Measurements from ENCODE around the gene NIFK.

DNA sequence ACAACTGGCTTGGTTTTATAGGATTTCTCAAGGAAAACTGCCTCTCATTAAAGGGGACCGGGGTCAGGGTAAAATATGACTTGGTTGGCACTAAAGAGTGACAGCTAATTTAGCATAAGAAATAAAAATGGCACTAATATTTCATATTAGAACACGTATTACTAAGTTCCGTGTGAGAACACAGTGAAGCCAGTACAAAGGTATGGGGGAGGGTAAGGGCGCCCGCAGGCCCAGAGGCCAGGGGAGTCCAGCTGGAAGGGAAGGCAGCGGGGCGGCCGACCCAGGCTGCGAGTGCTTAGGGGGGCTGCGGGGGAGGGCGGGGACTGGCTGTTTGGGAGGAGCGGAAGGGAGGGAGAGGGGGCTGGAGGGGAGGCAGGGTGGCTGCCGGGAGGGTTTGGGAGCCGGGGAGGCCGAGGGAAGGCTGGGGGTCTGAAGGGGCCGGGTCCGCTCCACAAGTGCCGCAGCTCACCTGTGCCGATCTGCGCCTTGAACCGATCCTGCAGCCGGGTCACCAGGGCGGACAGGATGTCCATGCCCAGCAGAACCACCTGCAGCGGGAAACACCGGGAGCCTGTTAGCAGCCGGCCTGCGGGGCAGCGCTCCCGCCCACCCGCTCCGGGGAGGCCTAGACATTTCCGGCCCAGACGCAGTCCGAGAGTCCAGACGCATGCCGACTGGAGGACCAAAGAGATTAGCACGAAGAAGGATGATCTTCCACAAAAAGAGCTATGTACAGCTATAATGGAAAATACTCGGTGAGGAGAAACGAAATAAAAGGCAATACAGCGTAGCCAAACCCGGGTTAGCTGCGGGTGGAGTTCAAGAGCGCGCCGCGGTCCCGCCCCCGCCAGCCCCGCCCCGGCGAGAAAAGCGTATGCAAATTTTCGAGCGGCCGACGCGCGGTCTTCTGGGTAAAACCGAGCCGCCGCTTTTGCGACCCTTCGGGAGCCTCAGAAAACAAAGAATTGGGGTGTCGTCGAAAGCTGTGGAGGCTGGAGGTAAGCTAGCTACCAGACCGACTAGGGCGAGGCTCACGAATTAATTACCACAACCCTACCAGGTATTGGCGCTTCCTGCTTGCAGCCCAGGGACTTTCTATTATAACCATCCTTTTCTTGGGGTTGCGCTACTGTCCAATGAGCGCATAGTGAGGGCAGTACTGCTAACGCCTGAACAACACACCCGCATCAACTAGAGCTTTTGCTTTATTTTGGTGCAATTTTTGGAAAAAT is 119.1 kb downstream of the CLASP1 start:
- RRBS = 3% methylated on average over 22 of the region's 73 CpGs

DNA sequence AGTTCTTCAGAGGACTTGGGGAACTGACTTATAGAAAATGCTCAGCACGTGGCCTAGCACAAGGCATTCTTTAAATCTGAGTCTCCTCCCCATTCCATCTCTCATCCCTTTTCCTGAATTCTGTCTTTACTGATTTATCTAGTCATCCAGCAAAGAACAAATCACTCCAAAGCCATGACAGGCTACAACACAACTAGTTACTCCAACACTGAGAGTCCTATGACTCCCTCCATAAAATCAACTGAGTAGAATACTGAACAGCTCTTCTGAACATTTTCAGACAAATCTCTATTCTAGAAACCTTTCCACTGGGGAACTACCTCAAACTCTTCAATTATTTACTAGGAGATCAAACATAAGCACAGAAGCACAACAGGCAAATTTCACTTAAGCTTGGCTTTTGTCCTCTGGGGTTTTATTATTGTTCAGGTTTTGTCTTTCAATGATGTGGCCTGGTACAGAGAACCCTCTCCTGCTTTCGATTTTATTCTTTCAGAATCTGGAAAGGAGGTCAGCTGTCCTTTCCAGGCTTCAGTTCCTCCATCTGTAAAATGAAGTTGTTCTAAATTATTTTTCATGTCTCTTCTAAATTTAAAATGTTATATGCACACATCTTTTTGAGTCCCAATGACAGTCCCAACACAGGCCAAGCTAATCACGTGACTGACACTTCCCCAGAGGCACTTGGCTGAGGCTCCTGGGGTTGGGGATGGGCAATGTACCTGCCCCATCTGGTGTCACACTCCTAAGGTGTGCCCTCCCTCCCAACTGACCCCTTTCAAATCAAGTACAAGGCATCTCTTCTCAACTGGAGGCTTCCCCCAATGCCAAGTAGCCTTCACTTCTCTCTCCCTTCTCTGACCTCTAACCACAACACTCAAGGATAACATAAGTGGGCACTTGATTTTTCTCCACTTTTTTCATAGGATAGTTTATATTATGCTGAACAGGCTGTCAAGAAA is 86.7 kb downstream of the CLASP1 start:
- RRBS = no CpG with 5 or more reads among the region's 3 CpGs

DNA sequence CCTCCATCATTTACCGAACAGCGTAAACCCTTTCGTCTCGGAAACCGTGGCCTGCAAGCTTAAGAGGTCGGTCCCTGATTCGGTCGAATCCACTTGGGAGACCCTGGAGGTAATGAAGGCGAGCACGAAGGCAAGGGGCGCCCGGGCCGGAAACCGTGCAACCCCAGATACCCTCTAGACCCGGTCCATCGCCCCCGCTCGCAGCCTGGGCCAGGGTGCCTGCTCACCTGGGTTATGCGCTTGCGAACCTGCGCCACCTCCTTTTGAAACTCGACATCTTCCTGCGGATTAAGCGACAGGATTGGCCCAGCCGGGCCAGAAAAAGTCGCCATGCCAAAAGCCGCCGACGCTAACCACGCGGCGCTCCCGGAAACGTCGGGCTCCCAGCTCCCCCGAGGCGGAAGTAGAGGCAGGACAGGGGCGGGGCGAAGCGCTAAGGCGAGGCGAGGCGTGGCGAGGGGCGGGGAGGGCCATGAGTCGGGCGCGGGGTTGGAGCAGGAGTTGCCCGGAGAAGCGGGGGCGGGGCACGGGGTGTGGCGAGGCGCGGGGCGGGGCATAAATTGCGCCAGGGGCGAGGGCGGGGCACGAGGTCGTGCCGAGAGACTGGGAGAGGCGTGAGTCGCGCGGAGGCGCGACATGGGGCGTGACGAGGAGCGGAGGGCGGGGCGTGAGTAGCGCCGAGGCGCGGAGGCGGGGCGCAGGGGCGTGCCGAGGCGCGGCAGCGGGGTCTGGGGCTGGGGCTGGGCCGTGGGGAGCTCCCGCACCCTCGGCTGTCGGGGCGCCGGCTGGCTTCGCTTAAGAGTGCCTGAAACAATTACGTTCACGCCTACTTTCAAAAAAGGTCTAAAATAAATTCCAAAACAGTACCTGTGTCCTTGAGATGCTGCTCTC is at the start of gene NIFK:
NIFK (minus strand) TSS at position 357 of the 891 bp plus-strand sequence.
- RRBS = under 1% methylated on average over 9 of the region's 93 CpGs

GRCh38 chr2:122019706-122020222 is 264.3 kb downstream of the TSN start:
- RRBS = no CpG with 5 or more reads among the region's 8 CpGs

DNA sequence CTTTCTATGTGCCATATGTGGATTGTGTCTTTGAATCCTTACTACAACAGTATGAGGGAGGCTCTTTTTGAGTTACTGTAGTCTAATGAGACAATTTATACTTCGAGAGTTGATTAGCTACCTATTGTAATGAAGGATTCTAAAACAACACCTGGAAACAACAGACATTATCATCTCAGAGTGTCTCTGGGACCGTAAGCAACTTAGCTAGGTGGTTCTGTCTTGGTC is 581.8 kb downstream of the CNTNAP5 start:
- RRBS = no CpG with 5 or more reads among the region's 2 CpGs

DNA sequence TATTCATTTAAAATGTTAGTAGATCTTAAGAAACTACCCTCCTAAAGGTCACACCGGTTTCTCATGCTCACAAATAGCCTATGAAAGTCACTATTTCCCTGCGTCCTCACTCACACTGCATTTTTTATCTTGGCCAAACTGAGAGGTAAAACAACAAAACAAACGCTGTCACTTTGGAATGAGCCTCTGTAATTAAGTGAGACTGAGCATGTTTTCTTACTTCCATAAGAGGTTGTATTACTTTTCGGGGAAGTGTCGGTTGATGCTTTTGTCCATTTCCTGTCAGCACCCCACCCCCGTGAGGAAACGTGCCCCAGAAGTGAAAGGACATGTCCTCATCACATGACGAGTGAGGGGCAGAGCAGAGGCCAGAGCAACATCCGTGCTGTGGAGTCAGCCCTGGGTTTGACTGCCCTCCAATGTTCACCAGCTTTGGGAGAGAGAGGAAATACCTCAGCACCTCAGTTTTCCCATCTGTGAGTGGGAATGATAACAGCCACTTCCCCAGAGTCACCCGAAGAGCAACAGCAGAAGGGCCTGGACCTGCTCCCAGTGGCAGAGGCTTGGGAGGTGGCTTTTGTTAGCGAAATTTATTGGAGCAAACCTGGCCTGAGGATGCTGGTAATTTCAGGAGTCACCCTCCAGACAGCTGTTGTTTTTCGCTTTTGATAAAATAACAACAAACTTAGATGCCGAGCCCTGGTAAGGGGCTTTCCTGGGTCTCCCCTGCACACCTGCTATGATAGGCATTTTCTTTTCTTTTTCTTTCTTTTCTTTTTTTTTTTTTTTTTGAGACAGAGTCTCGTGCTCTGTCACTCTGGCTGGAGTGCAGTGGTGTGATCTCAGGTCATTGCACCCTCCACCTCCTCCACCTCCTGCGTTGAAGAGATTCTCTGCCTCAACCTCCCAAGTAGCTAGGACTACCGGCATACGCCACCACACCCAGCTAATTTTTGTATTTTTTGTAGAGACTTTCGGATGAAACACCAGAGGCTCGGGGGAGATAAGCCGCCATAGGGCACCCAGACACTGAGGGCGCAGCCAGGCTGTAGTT is 3.4 kb downstream of the GYPC start:
- RRBS = no CpG with 5 or more reads among the region's 21 CpGs

GRCh38 chr2:126665808-126666200 is 9.8 kb downstream of the GYPC start:
- RRBS = no CpG with 5 or more reads among the region's 7 CpGs

GRCh38 chr2:126695876-126696862 is 40.2 kb downstream of the GYPC start:
- RRBS = no CpG with 5 or more reads among the region's 20 CpGs

- RRBS = no CpG with 5 or more reads among the region's 5 CpGs
Observed at GRCh38 chr2:126996536-126997089, 97.9 kb downstream of the TEX51 start.

GRCh38 chr2:127063526-127064456 is 43.2 kb downstream of the BIN1 start:
- RRBS = no CpG with 5 or more reads among the region's 33 CpGs

DNA sequence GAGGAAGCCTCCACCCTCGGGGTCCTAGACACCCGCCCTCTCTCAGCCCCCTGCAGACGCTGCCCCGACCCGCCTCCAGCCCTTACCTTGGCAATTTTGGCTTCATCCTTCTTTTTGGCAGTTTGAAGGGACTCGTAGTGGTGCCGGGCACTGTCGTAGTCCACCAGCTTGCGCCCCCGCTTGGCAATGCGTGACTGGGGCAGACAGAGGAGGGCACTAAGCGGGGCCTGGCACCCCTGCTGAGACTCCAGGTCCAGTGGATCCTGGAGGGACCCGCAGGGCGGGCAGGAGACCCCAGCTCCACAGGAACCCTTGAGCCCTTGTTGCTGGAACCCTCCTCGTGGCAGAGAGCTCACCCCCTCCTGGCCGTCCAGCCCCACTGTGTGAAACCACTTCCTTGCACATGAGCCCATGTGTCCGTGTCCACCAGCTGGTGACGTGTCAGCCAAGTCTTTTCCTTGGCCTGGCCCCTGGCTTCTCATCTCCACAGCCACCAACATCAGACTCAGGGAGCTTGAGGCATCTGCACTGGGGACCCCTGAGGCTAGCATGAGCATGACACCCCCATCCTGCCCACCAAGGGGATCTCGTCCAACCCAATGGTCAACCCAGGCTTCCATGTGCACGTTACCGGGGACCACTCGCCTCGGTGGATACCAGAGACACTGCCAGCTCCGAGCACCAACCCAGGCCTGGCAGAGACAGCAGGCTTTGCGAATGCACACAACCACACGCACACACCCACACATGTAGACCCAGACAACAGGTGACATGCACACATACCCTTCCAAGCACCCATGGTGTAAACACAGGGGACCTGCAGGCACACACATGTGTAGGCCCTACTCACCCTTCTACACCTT is 37.9 kb downstream of the BIN1 start:
- RRBS = no CpG with 5 or more reads among the region's 26 CpGs

DNA sequence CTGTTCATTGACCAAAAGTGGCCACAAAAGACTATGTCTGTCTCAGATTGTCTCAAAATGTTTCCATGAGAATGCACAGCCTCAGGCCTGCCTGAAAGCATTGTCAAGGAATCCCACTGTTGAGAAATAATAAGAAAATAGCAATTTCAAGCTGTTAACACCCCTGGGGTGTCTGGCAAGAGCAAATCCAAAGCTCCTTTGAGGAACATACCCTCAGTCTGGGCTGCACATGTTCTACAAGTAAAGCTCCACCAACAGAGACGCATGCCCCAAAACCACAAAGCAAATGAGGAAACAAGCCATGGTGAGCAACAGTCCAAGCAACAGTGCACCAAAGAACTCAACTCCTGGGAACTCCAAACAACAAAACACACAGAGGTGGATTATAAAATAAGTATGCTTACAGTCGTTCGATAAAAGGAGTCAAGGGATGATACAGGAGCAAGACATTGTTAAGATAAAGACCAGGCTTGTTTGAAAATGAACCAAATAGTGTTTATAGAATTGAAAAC is 40.3 kb downstream of the CYP27C1 start:
- RRBS = no CpG with 5 or more reads among the region's 3 CpGs

DNA sequence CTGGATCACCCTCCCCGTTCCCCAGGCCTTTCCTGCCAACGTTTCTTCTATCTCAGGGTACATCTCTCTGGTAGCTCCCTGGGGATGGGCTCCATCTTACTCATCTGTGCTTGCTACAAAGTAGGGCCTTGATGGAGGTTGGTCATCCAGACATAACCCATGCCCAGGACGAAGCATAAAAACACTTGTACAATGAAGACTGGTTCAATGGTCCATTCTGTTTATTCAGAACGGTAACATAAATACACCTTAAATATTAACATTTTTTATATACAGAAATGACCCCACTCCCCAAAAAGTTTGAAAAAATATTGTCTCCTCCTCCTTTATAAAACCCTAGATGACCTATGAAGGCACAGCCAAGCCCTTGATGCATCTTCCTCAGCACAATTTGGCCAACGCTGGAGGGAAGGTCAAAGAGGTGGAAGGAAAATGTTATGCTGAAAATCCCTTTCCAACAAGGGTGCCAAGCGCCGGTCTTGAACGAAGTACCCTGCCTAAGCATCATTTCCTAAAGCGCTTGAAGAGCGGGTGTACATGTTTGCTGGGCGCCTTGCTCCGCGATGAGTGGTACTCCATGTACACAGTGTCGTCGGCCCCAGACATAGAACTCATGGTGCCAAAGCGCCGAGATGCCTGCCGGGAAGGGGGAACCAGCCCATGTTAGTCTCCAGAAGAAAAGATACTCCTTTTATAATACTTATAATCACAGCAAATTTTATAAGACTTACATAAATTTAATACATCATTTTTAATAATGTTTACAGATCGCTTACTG is 36.7 kb downstream of the ERCC3 start:
- RRBS = no CpG with 5 or more reads among the region's 19 CpGs

DNA sequence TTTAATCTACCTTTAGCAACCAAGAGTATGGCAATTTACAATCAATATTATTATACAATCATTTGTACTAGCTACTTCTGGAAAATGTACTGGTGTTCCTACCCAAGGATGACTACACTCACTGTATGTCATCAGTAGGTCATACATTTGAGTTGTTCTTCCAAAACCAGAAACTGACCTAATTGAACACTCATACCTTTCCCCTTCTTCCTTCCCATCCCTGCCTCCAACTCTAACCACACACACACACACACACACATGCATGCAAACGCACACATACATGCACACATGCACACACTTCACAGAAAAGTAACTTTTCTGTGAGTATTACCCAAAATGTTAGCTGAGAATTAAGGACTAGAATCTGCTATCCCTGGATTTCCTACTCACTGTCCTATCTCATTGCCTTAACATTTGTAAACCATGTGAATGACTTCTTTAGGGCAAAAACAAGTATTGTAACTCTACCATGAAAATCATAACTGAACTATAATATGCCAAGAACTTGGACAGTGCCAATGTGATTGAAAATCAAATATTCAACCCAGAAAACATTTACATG is 8.3 kb upstream of the ERCC3 start:
- RRBS = no CpG with 5 or more reads among the region's 1 CpG

DNA sequence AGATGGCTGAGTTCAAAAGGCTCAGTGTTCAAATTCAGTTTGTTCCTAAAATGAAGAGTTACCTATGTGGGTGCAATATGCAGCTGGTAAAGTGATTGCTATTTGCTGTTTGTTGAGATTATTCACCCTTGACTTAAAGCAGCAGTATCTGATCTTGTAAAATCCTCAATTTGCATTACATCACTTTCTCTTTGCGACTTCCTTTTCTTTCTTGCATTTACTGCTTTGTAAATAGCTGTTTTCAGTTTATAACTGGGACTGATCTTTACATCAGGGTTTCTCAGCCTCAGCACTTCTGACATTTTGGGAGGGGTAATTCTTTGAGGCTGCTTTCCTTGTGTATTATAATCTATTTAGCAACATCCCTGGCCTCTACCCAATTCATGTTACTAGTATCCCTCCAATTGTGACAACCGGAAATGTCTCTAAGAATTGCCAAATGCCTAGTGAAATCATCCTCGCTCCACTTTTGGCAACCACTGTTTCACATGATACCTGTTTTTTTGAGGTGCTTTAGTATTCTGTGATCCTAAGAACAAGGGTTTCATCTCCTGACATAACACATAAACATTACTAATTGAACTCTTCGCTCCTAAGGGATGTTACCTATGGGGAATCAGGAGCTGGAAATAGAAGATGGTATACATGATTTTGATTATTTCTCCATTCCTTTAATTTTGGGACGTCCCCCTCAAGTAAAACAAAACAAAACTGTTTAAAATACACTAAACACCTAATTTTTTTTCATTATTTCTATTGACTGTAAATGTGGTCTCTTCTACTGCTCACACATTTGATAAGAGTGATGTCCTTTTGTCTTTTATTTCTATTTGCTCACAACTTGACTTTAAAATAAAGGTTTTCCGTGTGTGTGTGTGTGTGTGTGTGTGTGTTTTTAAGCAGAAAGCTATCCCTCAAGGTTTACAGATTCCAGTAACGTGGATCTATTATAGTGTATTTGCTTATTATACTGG is 12.3 kb upstream of the ERCC3 start:
- RRBS = no CpG with 5 or more reads among the region's 7 CpGs

- RRBS = no CpG with 5 or more reads among the region's 4 CpGs
Observed at GRCh38 chr2:127319775-127320077, 25.8 kb upstream of the ERCC3 start.

DNA sequence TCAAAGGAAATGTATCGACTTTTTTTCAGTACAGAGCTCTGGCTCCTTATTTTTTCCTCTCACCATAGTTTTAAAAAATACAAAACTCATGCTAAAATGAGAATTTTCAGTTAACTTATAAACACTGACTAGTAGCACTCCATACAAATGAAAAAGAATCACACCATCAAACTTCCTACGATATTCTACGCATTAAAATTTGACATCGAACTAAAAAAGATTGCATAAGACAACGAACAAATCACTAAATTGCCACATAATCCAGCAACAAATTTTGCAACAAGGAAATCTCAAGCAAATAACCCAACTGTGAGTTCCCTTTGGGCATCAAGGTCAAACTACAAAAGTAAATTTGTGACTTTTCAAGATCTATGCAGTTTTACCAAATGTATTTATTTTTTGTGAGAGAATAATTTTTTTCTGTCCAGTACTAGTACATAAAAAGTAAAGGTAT is 1.5 kb downstream of the MAP3K2 start:
- RRBS = no CpG with 5 or more reads among the region's 5 CpGs

- RRBS = no CpG with 5 or more reads among the region's 7 CpGs
Observed at GRCh38 chr2:127463674-127464126, 45.5 kb downstream of the PROC start.

DNA sequence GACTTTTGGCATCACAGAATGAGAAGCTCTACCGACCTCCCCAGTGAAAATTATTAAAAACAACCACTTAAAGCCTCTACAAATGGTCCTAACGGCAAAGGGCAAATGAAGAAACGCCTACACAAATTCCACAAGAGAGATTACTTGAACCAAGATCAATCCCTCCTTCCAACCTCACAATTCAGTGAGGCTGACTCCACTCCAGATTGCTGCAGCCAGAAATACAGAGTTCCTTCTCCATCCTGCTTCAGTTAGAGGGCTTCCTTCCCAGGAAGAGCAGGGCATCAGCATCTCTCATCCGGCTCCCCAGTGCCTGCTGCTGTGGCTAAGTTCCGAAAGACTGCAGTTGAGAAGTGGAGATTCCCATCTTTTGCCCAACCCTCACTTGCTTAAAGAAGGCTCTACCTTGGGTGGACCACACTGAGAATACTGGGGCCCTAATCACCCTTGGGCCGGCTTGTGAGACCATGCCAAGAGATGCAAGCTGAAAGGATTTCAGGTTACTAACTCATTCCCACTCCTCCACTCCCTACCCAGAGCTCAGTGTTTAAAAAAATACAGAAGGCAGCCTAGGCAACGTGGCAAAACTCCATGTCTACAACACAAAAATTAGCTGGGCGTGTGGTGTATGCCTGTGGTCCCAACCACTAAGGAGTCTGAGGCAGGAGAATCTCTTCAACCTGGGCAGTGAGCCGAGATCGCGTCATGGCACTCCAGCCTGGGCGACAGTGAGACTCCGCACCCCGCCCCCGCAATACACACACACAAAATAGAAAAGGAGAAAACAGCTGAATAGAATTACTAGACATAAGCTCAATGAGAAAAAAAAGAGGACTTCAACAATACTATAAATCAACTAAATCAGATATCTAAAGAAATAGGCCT is 10.4 kb downstream of the IWS1 start:
- RRBS = no CpG with 5 or more reads among the region's 15 CpGs

DNA sequence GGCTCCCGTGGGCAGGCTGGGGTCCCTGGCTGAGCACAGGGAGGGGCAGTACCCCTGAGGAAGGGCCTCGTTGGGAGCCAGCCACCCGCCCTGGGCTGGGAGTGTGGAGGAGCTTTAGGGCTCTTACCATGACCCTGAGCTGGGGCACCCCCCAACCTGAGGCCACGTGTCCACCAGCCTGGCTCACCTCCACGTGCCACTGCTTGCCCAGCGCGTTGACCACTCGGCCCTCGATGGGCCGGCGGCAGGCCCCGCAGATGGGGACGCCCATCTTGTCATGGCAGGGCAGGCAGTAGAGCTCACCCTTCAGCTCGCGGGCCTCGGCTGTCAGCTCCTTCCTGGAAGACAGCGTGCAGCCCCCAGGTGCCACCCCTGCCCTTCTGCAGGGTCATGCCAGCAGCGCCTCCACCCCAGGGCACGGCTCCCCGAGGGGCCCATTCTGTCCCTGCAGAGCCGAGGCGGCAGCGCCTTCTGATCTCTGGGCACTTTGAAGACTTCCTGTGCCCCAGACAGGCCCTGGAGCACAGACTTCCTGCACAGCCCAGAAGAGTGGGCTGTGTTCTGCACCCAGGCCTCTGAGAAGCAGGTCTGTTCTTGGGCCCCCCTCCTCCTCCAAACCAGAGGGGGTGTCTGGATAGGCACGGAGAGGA is 4.0 kb upstream of the GPR17 start:
- RRBS = no CpG with 5 or more reads among the region's 24 CpGs

Measured in NB4 (cell line).